Duodenum (tissue), 1 donor: ENCODE measurements around a stretch of chr6.

DNA sequence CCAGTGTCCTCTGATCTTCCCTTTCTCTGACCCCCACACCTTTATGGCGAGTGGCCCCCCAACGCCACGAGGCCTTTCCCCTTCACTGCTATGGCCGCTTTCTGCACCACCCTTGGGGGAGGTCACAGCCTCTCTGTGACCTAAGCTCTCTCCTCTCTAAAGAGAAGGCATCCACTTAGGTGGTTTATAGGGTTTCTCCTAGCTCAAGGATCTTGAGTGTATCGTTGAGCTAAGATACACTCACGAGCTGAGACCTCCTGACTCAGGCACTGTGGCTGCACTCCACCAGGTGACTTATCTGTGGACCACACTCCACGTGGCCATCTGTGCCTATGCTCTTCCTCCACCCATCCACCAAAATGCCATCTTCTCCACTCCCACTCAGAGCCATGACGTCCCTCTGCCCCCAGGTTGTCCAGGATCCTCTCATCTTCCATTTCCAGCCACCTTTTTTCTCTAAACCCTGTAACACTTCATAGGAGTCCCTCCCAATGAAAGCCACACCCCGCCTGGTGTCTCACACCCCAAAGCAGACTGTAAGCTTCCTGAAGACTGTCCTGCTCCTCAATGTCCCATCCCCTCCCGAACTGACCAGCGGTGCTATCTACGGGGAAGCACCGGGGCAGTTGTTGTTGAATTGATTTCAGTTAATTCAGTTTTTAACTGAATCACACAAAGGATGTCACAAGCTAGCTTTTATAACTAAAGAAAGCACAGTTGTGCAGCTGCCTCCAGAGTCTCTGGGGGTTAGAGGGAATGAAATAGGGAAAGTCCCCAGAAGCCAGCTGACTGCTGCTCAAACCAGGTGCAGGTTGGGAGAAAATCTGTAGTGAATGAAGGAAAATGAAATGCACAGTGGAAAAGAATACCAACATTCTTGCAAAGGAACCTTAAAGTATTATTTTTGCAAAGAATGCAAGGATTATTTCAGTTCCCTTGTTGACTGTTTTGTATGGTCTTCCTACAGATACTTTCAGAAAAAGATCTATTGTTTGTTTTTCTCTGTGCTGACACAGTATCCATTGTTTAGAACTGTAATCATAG lies 222.8 kb upstream of the QKI start:
- PRO-cap: no peak

DNA sequence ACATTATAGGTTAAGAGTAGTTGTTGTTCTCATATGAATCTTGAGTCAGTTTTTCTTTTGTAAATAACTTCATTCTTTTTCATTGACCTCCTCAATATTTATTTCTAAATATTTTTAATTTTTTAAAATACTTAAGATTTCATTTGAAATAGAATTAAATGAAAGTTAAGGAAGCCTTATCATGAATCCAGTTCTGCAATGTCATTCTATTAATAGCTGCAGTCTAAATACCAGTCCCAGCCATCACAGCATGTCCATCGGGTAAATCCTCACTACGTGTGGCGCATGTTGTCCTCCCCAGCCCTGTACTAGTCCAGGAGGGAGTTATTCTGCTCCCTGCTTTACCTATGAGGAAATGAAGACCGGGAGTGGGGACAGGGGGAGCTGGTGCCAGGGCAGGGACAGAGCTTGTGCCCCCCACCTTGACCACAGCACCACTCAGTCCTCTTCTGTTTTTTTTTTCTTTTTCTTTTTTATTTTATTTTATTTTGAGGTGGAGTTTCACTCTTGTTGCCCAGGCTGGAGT lies 125.1 kb upstream of the QKI start:
- PRO-cap: no peak

GRCh38 chr6:163336160-163336425 lies 78.4 kb upstream of the QKI start:
- PRO-cap: no peak

DNA sequence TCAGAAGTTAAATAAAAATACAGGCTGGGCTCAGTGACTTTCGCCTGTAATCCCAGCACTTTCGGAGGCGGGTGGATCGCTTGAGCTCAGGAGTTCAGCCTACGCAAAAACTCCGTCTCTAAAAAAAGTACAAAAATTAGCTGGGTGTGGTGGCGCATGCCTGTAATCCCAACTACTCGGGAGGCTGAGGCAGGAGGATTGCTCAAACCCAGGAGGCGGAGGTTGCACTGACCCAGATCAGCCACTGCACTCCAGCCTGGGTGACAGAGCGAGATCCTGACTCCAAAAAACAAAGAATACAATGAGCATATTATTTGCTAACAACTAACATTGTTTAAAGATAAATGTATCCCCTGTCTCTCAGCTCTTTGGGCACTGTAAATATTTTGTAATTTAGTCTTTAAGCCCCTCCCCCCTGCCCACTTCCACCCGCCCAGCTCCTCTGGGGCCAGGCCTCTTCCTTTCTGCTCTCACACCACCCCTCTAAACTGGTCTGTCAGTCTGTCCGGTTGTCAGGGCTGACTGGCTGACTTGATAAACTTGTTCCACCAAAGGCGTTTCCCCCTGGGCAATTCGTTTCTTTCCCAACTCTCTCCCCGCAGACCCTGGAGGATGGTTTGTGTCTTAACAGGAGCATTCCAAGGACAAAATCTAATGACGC lies 62.4 kb upstream of the QKI start:
- PRO-cap: no peak

- PRO-cap: no peak
Observed at GRCh38 chr6:163417665-163418072, 3.2 kb downstream of the QKI start.

DNA sequence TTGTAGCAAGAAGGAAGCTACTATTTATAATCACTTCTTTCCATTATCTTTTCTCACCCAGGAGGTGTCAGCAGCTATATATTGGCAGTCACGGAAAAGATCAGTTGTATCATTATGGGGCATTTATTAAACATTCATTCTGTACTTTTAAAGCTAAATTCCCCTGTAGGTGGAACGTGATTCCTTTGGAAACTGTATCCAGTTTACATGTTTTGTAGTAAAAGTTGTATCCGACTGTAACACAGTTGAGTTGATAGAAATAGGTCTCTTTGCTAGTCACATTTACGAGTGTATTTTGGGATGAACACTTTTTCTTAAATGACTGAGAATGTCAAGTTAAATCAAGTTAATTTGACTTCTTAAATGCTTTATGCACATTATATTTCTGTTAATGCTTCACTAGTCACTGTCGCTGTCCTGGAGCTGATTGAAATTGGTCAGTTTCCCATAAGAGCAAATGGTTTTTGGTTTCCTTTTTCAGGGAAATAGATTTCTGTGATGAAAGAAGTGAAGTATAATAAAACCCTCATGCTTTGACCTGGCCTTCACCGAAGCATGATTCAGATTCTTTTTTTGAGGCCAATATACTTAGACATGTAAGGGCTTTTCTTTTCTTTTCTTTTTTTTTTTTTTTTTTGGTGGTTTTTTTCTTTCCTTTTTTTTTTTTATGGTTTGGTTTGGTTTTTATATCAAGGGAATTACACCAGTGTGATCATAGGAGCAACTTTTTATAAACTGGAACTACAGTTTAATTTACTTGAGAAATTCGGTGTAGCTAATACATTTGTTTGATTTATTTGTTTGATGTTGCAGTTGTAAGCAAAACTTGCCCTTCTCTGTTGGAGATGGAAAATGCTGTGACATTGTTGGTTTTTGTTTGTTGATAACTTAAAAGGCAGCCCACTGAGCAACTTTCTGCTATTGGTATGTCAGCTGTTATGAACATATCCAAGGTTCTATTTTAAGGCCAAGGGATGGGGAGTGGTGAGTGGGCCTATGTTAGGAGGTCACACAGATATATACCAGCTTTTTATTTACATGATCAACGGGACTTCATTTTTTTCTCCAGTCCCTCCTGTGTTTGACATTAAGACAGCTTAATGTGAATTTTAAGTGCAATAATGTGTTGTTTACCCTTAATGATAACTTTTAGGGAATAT lies 5.4 kb downstream of the QKI start:
- PRO-cap: no peak

DNA sequence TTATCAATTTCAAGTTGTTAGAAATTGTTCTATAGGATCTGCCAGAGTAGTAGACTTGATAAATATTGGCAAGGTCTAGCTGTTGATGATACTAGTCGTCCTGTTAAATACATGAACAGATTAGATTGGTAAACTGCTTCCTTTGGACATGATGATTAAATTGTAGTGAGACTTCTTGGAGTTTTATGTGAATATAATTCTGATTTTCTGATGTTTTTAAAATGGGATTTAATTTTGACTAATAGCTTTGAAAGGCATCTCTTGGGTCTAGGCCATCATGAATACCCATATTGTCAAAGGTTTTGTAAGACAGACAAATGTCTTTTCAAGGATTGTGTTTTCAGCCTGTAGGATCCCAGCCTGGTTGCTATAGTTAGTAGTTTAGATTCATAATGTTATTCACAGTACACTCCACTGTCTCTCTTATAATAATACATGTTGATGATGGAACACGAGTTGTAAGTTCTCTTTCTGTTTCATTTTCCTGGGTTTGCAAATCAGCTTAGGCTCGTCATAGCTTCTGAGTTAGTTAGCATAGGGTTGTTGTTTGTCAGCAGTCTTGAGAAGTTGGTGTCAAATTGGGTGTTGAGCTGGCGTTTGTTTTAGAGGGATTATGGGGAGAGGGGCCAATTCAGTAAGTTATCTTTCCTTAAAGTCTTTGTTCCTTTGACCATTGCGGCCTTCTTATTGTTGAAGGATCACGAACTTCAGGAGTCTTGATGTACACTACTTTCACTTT lies 45.7 kb downstream of the QKI start:
- PRO-cap: no peak

- PRO-cap: no peak
Observed at GRCh38 chr6:163469965-163471035, 55.8 kb downstream of the QKI start.

GRCh38 chr6:163494155-163494663 lies 79.7 kb downstream of the QKI start:
- PRO-cap: no peak

- PRO-cap: no peak
Observed at GRCh38 chr6:163583581-163584056, 169.1 kb downstream of the QKI start.

GRCh38 chr6:163585866-163586464 lies 171.4 kb downstream of the QKI start:
- PRO-cap: no peak

- PRO-cap: no peak
Observed at GRCh38 chr6:163814432-163815147, 400.1 kb downstream of the QKI start.

DNA sequence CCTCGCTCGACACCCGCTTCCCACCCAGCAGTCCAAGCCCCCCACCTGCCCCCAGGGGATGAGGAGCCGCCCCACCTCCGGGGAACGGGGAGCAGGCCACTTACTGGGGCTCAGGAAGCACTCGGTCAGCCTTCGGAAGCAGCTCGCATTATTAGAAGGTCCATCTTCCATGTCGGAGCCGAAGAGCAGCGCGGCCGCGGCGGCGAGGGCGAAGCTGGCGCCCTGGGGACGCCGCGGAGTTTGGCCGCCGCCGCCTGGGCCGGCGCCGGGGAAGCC lies 1.3 kb downstream of the PDE10A start:
- PRO-cap: no peak

DNA sequence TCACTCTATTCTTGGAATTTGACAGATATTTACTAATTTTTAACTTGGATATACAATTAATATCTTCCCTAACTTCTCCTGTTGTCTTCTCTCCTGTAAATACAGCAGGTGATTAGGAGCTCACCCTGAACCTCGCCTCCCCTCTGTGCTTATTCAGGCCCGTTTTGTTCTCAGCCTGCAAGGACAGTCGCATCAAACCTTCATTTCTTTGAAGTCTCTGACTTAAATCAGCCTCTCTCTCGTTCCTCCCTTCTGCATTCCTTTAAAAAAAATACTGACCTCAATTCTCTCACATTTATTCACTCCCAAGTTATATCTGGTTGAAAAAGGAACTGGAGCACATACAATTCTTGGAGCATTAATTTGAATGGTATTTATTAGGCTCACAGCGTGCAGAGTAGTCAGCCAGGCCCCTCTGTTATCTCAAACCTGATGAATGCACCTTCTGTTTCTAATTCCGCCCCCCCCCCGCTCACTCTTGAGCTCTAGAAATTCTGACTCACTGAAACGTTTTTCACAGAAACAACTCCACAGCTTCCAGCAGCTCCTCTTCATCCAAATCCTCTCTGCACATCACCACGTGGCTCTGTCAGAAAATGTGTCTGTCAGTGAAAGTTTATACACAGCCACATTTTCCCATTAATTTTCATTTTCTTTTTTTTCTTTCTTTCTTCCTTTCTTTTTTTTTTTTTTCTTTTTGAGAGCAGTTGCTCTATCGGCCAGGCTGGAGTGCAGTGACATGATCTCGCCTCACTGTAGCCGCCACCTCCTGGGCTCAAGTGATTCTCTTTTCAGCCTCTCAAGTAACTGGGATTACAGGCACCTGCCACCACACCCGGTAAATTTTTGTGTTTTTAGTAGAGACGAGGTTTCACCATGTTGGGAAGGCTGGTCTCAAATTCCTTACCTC lies 109.6 kb downstream of the TBXT start:
- PRO-cap: no peak

- PRO-cap: unidirectional peak, plus-strand start at chr6:166235465
Observed at GRCh38 chr6:166235400-166235730, 67.7 kb upstream of the TBXT start.

- PRO-cap: no peak
Observed at GRCh38 chr6:166393971-166394467, 11.3 kb upstream of the MPC1 start.

DNA sequence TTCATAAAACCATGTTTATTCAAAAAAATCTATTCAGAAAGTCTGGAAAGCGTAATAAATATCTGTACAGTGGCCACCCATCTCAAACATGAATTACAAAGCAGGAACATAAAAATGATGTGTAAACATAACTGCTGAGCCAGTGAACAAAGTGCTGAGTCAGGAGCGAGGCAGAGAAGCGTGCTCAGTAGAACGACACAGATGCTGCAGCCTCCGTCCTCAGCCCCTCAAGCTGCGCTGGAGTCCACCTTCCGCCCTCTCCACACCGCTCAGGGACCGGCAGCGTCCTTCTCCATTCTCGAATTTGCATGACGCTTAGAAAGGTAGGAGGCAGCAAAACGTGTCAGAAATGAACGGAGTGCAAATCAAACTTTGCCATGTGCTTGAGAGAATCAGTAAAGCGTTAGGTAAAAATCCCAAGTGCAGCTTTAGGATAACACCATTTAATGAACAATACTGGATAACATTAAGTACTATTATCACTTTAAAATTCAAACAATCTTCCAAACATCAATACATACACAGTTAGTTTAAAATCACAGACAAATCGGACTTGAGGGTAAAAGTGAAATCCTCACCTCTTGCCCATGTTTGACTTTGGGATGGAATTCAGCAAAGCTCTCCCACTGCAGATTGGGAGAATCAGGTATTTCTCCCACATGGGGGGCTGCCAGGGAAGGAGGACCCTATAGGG lies 26.8 kb upstream of the MPC1 start:
- PRO-cap: no peak

DNA sequence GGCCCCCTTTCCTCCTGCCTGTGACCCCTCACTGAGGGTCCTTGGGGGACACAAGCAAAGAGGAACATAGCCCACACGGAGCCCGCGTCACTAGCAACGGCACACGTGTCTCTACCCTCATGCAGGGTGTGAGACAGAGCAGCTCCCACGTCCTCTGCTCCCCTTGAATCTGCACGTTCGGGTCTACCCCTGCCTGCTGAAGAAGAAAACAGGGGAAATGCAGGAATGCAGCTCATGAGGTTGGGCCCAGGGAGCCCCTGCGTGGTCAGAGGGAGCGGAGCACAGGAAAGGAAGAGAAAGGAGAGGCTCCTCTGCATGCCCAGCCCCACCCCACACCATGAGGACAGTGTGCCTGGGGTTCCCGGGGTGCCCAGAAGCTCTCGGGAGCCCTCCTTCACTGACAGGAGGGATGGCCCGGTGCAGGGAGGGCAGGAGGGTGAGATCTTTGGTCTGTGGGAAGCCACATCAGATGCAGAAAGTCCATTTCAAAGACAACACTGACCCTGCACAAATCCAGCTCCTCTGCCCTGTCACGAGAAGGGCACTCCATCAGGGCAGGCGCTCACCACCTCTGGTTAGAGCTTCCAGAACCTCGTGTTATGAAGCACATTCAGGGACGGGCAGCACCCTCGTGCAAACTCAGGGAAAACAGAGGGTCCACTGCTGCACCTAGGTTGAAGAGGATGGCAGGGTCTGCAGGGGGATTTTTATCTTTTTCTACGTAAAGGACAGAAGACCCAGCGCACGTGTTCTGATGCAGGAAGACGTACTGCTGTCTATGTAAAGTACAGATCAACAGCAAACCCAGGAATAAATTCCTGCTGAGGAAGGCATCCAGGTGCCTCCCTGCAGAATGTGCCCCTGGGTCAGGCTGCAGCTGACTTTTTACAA lies 13.5 kb downstream of the RAMACL start:
- PRO-cap: no peak

GRCh38 chr6:166624144-166624688 lies 2.8 kb downstream of the RPS6KA2 start:
- PRO-cap: no peak

DNA sequence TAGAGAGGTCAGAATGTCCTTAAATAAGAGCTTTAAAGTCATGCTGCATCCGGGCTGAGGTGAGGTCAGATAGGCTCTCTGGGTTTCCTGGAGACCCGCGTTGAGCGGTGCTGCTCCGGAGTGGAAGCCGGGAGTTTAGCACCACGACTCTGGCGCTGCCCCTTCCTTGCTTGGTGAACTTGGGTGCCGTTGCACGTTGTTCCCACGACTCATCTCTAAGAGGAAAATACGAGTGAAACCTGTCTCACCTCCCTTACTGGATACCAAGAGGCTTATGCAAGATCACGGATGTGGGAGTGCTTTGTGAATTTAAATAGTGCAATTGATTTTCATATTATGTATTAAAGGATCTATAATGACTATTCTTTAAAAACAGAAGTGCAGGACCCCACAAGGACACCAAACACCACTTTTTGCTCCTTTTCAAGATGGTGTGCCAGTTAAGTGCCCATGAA lies 1.5 kb upstream of the RPS6KA2 start:
- PRO-cap: no peak